HTR-8/SVneo (cell line): ENCODE measurements around a stretch of chr18.

DNA sequence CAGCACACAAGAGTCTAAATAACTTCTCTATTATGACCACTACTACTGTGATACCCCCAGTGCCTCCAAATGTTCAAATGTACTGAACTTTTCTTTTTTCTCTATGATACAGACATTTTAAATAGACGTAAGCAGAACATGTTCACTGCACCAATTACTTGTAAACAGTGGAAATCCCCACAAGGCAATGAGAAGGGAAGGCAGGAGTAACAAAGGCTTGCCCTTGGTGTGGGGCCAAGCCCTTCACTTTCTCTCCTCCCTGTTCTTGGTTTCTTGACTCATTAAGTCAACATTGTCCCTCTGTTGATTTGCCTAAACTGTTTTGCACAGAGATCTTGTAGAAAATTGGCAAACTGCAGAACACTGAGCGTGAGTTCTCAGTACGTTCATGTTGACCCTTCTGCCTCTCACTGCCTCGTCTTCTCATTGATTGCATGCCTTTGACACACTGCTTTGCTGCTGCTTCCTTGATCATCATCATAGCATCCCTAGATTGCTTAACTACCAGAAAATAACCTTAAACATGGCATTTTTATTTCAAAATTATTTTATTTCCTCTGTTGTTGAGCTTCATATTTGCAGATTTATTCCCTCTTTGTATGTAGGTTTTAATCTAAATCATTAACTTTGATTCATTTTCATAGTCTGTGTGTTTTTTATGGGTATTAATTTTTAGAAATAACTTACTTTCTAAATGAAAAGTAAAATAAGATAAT is 257.7 kb downstream of the PTGR3 start:
- RRBS = no CpG with 5 or more reads among the region's 4 CpGs

DNA sequence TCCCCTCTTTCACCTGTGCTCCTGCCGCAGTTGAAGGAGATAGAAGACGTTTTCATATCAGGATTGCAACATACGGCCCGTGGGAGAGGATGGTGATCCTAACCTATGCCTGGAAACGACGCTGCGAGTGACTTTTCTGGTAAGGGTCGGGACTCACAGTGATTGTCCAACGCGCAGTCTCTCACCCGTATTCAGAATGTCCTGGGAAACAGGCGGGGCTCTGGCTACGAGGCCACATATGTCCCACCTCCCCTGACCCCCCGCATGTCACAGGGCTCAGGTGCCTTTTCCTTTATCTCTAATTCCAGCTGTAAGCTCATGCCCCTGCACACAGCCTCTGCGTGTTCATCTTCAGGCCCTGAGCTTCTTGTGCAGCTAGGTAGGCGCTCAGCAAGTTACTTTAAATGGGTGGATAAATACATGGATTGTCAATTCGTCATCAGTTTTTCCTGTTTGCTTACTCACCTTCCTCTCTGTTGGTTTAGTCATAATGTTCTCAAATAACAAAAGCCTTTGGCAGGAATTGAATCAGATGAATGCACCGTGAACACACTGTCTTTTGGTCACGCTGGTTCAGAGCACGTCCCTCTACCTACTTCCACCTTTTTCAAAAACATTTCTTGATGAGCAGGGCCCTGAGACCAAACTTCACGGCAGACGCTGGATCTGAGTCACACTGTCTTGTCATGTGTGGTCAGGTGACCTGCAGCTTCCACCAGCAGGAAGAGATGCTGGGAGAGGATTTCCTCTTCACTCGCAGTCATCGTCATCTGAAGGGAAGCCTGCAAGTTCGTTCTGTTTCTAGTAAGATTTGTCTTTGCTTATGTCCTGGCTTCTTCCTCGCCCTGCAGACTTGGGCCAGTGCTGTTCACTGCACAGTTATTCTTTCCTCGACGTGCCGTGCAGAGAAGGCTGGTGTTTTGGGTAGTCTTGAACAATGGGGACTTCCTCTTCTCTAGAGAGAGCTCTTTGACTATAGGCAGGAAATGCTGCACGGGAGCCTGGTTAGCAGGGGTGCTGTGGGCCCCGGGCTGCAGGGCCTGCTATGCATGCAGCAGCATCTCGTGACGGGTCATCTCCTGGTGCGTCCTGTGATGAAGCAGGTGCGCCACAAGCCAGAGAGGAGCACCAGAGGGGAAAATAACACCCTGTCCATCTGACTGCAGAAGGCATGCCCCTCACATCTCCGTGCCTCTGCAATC is 138.1 kb downstream of the PTGR3 start:
- RRBS = no CpG with 5 or more reads among the region's 36 CpGs

GRCh38 chr18:75203806-75204677 is 4.9 kb downstream of the PTGR3 start:
- RRBS = no CpG with 5 or more reads among the region's 43 CpGs

DNA sequence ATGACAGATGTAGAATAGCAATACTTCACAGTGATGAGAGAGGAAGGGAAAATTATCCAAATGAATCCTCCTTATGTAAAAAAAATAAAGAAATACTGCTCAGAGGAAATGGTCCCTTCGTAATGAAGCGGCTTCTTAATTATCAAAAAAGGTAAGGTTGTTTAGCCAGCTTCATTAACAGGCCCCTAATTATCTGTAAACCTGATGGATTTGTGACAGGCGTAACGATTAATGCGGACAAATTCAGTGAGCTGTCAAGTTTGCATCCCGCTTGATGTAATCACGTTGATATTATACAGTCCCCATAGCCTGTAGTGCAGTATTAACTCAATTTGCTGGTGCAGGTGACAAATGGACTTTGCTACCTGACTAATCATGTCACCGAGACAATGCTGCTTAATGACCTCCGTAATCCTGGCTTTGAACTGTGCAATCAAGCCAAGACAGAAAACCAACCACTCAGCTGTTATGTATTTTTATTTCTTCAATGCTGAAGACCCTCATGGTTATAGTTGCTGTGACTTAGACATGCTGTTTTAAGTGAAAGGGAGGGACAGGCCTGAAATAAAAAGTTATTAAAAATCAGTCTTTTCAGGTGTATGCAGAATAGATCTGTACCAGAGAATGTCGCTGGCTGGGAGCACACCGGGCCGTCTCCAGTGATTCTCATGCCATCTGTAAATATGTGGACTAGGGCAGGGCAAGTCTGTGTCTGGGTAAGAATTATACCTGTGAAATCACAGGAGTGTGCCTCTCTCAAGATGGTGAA is 4.2 kb downstream of the TSHZ1 start:
- RRBS = no CpG with 5 or more reads among the region's 12 CpGs

GRCh38 chr18:76459653-76460566 is 35.1 kb downstream of the ZNF516 start:
- RRBS = 16% methylated on average over 5 of the region's 30 CpGs

- RRBS = no CpG with 5 or more reads among the region's 12 CpGs
Measured at GRCh38 chr18:76470469-76471020, 24.5 kb downstream of the ZNF516 start.

GRCh38 chr18:76564996-76565703 is 70.1 kb upstream of the ZNF516 start:
- RRBS = no CpG with 5 or more reads among the region's 14 CpGs

DNA sequence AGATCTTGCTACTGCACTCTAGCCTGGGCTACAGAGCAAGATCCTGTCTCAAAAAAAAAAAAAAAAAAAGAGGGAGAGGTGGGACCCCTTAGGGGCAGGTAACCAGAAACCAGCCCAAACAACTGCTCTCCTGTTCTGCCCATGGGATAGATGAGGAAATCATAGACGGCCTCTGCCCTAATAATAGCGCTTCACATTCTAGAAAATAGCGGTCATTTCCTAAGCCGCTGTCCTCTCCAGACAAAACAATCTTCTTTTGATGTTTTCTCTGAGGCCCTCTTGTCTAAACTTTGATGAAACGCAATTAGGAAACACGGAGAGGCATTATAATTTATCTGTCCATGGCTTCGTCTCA is 151.8 kb upstream of the ZNF236 start:
- RRBS = no CpG with 5 or more reads among the region's 7 CpGs

GRCh38 chr18:76953478-76953908 is 131.1 kb downstream of the ZNF236 start:
- RRBS = 98% methylated on average over 5 of the region's 9 CpGs

DNA sequence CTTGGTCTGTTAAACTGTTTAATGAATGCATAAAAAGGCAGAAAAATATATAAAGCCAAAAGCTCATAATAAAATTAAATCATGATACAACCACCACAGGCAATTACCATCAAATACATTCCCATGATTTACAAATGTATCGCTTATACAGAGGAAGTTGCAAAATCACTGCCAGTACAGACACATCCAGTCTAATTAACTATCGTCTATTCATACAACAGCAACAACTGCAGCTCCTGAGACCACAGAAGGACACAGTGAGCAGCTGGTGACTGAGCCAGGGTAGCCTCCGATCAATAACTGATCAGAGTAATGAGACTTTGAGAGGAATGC is 119.8 kb downstream of the MBP start:
- RRBS = no CpG with 5 or more reads among the region's 3 CpGs

DNA sequence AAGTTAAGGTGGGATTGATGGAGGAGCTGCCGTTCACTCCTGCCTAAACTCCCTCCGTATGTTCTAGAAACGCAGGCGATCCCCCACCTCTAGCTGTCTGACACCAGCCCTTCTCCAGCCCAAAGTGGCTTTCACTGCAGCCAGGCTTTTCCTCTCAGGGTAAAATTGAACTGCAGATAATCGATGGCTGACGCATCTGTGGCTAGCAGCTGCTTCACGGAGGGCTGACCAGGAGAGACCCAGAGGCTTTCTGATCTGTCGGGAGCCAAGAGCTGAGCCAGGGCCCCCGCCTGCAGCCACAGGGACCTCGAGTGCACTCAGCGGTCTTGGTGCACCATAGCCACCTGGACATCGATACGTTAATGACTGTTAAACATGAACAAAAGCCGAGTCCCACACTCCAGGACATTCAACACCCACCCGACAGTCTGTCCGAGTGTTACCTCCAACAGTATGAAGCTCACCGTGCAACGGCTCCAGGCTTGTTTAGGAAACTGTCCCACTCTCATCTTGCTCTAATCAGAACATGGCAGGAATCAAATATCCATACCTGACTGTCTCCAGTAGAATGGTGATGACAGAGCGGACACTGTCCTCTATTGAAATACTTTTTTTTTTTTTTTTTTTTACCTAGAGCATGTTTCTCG is 107.4 kb downstream of the MBP start:
- RRBS = no CpG with 5 or more reads among the region's 20 CpGs

GRCh38 chr18:77103978-77104632 is 28.5 kb downstream of the MBP start:
- RRBS = no CpG with 5 or more reads among the region's 13 CpGs

DNA sequence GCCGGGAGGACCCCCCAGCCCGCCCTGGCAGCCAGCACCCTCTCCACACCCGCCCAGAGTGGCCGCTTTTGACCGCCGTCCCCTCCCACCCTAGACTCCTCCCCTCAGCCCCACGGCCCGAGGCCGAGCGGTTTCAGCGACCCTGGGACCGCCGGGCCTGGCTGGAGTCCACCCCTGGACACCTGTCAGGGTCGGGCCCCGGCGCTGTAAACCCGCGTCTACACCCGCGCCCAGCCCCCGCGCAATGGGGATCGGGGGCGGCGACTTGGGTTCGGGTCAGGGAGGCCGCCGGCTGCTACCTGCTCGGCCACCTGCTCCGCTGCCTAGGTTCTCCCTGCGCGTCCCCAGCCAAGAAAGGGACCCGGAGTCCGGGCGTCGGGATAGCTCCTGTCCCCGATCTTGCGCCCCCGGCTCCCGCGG is 515 bp downstream of the MBP start:
- RRBS = 9% methylated on average over 22 of the region's 41 CpGs

GRCh38 chr18:77622178-77622447 is 372.5 kb downstream of the GALR1 start:
- RRBS = no CpG with 5 or more reads among the region's 4 CpGs

- RRBS = no CpG with 5 or more reads among the region's 11 CpGs
Measured at GRCh38 chr18:79062685-79063274, 6.4 kb upstream of the ATP9B start.

DNA sequence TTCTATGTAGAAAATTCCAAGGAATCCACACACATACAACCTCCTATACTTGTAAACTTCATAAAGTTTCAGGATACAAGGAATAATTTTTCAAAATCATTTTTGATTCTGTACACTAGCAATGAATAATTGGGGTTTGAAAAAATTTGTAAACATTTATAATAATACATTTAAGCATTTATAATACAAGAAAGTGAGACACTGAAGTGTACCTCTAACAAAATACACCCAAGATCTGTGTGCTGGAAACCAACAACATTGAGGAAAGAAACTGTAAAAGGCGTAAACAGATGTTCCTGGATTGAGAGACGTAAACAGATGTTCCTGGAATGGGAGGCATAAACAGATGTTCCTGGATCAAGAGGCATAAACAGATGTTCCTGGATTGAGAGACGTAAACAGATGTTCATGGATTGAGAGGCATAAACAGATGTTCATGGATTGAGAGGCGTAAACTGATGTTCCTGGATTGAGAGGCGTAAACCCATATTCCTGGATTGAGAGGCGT is 32.6 kb upstream of the NFATC1 start:
- RRBS = no CpG with 5 or more reads among the region's 6 CpGs

DNA sequence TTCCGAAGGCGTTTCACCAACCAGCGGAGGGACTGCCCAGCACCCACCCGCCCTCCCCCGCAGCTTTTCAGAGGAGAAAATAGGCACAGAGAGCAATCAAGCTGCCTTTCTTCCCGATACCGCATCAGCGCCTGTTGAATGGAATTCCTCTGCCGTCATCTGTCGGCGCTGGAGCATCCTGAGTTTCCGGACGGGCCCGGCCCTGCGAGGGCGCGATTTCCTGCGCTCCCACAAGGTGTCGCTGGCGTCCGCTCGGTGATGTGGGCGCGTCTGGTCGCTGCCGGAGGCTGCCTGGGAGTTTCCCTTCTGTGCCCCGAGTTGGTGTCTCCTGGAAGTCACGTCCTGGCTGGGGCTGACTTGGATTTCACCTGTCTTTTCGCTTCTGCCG is 16.8 kb upstream of the NFATC1 start:
- RRBS = 3% methylated on average over 11 of the region's 30 CpGs

DNA sequence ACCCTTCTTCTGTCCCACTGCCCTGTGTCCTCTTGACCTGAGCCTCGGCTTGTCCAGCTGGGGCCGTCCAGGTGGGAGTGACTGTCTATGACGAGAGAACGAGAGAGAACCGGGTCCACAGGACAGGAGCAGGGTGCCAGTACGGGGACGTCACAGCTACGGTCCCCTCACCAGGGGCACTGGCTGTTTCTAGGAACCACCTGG is 13.0 kb upstream of the NFATC1 start:
- RRBS = no CpG with 5 or more reads among the region's 8 CpGs

DNA sequence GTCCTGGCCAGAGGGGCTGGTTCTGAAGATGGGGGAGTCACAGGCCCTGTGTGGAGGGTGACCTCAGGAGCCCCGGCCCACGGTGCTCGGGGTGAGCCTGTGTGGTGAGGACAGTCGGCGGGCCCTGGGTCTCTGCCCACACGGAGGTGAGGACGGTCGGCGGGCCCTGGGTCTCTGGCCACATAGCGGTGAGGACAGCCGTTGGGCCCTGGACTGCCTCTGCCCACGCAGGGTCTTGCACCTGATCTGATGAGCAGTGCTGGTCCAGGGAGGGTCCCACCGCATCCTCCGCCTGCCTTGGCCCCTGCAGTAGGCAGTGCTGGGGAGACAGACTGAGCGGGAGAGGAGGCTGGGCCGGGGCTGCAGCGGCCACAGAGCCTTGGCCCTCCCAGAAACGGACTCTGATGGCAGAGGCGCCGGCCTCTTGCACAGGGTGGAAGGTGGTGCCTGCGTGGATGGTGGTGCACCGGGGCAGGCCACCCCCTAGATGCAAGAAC is 36.5 kb downstream of the NFATC1 start:
- RRBS = 95% methylated on average over 4 of the region's 22 CpGs

- RRBS = 83% methylated on average over 6 of the region's 27 CpGs
Measured at GRCh38 chr18:79610874-79611711, 68.5 kb upstream of the CTDP1 start.